ENCODE measurements around the genes USP14, ADCYAP1 and METTL4.

GRCh38 chr18:111208-111367, 47.3 kb upstream of the USP14 start:
- RRBS: no CpG with 5 or more reads among the region's 1 CpG

DNA sequence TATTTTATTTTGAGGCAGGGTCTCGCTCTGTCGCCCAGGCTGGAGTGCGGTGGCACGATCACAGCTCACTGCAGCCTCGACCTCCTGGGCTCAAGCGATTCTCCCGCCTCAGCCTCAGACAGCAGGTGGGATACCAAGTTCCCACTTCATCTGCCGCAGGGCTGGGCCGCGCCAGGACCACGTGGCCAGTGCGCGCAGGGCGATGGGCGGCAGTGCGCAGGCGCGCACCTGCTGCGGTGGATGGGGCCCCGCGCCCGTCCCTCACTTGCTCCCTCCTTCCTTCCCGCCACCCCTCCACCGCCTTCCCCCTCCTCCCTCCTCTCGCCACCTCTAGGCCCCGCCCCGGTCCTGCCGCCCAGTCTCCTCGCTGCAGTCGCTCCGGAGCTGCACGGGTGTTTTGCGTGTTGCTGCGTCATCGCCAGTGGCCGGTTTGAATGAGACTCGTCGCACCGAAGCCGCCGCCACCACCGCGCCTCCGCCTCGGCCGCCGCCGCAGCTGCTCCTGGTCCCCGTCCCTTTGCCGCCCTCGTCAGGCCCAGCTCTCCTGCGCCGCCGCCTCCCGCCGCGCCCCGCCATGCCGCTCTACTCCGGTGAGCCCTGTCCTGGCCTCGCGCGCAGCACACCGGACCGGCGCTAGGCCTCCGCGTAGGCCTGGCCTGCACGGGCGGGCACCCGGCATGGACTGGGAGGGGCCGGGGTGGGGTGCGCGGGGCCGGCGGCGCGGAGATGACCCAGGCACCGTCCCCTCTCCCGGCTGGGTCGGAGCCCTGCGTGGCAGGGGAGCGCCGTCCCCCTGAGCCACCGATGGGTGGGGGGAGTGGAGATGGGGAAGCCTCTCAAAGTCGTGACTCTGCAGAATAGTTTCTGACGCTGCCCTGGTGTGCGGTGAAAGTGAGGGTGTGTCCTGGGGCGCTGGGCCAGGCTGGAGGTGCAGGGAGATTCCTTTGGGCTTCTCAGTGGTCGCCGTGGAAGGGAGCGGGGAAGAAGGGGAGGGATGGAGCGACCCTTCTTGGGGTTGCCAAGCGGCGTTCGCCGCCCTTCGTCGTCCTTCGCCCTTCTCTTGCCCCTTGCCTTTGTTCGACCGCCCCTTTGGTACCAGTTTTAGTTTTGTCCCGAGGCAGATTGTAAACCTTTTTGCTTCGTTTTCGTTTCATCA, at the start of gene USP14:
Gene USP14, plus strand, starts transcription at position 433 of the 1,156 bp plus-strand sequence.
- RRBS: 2% methylated on average over 24 of the region's 105 CpGs

GRCh38 chr18:331377-332045, 63.7 kb upstream of the THOC1 start:
- RRBS: no CpG with 5 or more reads among the region's 10 CpGs

GRCh38 chr18:449356-450016, 51.0 kb downstream of the COLEC12 start:
- RRBS: no CpG with 5 or more reads among the region's 9 CpGs

DNA sequence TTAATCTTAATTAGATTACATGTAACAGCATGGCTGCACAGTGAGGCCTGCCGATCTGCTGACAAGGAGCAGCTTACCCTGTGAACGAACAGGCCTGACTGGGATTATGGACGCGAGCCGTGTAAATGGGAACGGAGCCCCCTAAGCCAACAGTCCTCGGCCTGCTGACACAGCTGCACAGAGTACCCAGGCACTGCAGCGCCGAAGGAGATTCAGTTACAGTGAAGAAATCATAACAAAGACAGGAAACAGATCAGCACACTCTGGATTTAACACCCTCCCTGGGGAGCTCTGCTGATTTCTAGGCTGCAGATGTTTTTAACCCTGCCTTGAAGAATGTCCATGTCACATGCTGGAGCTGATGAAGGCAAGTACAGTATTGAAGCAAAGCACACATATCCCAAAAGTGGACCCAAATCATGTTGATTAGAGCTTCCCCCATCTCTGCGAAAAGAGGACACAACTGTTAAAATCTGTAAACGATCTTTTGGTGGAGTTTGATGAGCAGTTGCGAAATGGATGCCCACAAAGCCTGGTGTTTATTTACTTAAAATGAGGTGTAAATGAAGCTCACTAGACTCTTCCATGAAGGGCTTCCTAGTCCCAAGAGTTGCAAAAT, 43.3 kb downstream of the COLEC12 start:
- RRBS: no CpG with 5 or more reads among the region's 12 CpGs

DNA sequence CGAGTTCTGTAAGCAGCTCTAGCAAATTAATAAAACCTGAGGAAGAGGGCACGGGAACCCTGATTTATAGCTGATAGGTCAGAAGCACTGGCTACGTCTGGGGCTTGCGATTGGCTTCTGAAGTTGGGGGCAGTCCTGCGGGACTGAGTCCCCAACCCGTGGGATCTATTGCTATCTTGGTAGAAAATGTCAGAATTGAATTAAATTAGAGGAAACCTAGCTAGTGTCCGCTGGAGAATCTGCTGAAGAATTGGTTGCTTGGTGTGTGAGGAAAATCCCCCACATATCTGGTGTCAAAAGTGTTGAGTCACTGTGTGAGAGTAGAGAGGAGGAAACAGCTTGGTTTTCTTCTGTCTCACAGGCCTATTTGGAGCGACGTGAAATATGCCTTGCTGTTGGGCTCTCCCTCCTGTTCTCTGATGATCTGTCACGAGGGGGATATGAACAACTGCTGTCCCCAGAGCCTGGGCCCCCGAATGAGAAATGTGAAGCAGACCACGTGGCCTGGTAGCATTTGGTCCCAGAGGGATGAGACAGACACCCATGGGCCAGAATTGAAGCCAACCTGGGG, 18.4 kb upstream of the COLEC12 start:
- RRBS: no CpG with 5 or more reads among the region's 12 CpGs

- RRBS: no CpG with 5 or more reads among the region's 18 CpGs
These were observed 15.4 kb downstream of the TYMS start for GRCh38 chr18:672357-673778.

DNA sequence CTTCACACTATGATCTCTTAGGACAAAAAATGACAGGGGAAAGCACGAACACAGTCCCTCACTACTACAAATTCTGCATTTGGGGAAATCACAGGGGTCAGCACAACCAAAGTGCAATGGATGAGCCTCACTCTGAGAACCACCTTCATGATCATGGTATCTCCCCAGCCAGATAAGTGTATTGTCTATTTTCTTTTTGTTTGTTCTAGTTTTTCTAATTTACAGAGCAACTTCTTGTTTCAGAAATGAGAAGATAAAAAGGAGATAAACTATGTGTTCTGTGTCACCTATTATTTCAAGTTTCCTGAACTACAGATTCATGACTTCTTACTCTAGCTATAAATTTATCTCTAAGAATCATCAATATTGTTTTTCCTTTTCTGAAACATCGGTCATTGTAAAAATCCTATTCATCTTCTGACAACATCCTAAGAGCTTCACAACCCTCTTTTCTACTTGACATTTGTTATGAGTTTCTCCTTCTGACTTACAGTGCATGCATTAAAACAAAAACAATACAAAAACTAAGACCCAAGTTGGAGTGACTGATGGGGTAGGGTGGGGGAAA, 14.0 kb downstream of the YES1 start:
- RRBS: no CpG with 5 or more reads among the region's 2 CpGs

GRCh38 chr18:904687-905132, at the start of gene ADCYAP1:
TSS of gene ADCYAP1 (plus strand) at chr18:904871.
- RRBS: 88% methylated on average over 5 of the region's 32 CpGs

DNA sequence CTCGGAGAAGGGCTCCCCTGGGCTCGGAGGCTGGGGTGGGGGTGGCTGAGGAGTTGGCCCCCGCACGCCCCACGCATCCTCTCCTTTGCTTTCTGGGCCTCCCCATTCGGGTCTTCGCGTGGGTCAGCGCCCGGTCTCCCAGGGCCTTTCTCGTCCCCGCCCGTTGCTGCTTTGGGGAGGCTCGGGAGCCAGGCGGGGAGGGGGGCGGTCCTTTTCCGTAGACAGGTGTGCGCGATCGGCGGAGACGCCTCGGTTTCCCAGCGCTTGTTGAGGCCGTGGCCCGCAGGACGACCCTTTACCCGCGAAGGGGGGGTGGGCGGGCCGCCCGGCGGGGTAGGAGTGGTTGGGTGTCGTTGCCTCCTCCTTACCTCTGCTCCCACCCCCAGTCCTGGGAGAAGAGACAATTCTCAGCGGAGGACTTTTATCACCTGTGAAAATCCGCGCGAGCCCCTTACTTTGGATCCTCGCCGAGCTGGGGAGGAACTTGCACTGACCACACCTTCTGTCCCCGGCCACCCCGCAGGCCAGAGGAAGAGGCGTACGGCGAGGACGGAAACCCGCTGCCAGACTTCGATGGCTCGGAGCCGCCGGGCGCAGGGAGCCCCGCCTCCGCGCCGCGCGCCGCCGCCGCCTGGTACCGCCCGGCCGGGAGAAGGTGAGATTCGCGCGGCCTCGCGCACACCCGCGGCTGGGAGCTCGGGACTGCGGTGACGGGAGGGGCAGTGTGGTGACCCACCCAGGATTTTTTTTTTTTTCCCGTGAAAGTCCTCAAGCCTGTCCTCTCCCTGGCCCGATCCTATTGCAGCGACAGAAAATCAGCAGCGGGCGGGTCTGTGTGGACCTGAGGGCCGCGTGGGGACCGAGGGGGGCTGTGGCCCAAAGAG, 2.7 kb downstream of the ADCYAP1 start:
- RRBS: 2% methylated on average over 21 of the region's 82 CpGs

- RRBS: no CpG with 5 or more reads among the region's 1 CpG
These were observed 483.4 kb downstream of the METTL4 start for GRCh38 chr18:2087949-2088272.

GRCh38 chr18:2570653-2571774, at the start of gene METTL4:
TSS of gene METTL4 (minus strand) at chr18:2571505.
- RRBS: no CpG with 5 or more reads among the region's 57 CpGs

GRCh38 chr18:2703024-2704035, 47.8 kb downstream of the SMCHD1 start:
- RRBS: no CpG with 5 or more reads among the region's 6 CpGs

- RRBS: no CpG with 5 or more reads among the region's 2 CpGs
These were observed 75.4 kb downstream of the SMCHD1 start for GRCh38 chr18:2730771-2731502.

DNA sequence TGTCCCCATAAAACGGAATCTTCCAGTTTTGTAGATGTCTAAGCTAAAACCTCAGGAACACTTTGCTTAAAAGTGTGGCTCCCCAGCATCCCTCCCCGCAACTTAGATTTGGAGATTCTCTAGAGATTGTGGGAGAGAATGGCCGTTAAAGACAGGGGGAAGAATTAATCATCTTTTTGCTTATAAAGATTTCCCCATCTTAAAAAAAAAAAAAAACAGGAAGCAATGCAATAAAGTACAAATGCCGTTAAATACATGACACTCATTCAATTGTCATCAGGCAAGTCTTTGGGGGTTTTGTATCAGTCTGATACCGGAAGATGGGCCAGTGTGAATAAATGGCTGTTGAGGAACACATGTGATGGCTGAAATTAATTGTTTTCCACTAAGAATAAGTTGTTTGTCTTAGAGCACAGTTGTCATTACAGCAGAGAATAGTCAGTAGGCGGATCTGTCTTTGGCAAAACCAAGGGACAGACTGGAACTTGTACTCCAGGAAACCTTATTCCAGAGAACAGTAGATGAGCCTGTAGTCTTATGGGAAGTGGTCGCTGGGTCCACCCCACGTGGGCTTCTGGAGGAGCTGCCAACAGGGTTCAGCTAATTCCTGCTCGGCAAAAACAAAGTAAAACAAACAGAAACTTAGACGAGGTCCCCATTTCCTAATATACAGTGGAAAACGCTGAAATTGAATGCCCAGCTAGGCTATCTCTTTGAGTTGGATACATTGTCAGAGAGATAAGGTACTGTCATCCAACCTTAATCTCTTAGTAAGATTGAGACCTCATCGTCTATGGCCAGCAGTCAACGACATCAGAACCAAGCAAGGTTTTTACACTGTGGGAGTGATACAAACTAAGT, 1.8 kb downstream of the EMILIN2 start:
- RRBS: no CpG with 5 or more reads among the region's 13 CpGs

- RRBS: no CpG with 5 or more reads among the region's 28 CpGs
These were observed 8.8 kb downstream of the EMILIN2 start for GRCh38 chr18:2855310-2856360.

- RRBS: no CpG with 5 or more reads among the region's 3 CpGs
These were observed 42.6 kb downstream of the LPIN2 start for GRCh38 chr18:2970323-2970732.

- RRBS: no CpG with 5 or more reads among the region's 2 CpGs
These were observed 26.8 kb downstream of the LPIN2 start for GRCh38 chr18:2986042-2986642.

DNA sequence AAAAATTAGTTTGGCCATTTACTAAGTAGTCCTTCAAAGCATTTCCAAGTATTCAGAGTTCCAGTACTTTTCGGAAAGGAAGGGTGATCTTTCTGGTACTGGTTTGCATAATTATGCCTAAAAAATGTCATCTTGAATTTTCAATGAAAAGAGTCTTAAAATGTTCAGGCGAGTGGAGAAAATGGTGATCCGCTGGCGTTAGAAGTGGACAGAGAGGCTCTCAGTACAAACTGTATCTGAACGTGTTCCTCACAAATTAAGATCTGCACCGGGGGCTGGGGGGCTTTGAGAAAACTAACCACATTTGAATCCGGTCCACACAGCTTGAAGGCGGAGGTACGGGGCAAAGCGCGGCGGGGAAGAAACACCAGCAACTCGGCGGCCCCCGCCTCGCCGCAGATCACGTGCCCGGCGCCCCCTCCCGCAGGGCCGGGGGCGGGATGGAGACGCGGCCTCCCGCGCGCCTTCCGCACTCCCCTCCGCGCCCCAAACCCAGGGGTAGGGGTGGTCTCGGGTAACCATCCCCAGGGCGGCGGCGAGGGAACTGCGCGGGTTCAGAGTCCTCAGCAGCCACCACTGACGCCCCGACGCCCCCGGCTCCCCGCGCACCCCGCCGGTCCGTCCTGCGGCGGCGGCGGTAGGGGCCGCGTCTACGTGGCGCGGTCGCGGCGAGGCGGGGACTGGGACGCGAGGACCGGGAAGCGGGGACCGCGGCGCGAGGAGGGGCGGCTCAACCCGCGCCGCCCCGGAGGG, 549 bp downstream of the LPIN2 start:
- RRBS: 1% methylated on average over 35 of the region's 72 CpGs

DNA sequence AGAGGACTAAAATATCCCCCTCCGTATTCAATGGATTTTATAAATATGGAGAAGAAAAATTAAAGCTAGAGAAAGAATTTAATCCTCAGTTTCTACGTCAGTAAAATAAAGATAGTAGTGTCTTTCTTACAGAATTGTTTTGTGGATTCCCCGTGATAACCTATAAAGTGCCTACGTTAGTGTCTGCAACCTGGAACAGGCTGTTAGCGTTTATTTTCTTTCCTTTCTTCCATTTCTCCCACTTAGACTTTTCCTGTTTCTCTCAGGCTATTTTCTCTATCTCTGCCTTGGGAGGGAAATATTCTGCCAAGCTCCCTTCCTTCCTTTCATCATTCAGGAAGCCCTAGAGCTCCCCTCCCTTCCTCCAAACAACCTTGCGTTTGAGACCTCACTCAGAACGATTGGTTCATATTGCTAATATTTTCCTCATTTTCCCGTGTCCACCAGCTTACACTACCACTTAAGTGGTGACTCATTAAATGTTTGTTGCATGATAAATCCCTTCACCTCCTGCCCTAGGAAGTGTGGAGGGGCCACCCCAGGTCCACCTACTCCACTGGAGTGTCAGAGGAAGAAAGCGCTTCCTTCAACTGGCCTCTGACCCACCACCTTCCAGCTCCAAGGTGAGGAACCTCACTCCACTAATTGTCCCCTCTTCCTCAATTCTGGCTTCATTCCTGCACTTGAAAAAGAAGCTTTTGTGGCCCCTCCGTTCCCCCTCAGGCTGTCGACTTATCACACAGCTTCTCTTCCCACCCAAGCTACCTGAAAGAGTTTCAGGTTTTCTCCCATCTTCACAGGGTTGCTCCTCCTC, 2.2 kb upstream of the LPIN2 start:
- RRBS: no CpG with 5 or more reads among the region's 11 CpGs